A375 (cell line): ENCODE measurements around a stretch of chr13.

- RAMPAGE, long total RNA: no peak
Observed at GRCh38 chr13:109727242-109727830, 59.0 kb downstream of the IRS2 start.

GRCh38 chr13:109755147-109756107 lies 31.0 kb downstream of the IRS2 start:
- RAMPAGE, long total RNA: no peak

- RAMPAGE, long total RNA: no peak
Observed at GRCh38 chr13:109785087-109785437, 1.3 kb downstream of the IRS2 start.

GRCh38 chr13:109788535-109788918 lies 2.1 kb upstream of the IRS2 start:
- RAMPAGE, long total RNA: no peak

DNA sequence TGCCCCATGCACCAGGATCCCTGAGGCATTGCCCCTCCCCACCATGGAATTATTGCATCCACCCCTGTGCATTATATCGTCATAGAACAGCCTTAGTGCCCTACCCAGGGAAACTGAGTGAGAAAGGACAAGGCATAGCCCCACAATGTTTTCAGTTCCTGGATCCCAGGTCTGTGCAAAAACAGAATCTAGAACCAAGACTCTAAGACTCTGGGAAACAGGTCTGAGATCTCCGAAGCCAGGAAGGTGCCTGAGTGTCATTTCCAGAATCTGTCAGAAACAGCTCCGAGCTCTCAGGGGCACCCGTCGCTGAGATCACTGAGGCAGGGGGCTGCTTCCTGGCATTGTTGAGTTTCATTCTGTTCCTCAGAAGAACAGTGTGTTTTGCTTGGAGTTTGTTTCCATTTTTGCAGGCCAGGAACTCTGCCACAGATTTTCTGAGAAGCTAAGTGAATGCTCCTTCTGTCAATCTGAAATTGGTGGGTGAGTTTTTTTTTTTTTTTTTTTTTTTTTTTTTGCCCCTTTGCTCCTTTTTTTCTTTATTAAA lies 237.3 kb upstream of the IRS2 start:
- RAMPAGE, long total RNA: no peak

- RAMPAGE, long total RNA: no peak
Observed at GRCh38 chr13:110056950-110057672, 249.8 kb downstream of the COL4A1 start.

- RAMPAGE, long total RNA: no peak
Observed at GRCh38 chr13:110126196-110127095, 180.5 kb downstream of the COL4A1 start.

DNA sequence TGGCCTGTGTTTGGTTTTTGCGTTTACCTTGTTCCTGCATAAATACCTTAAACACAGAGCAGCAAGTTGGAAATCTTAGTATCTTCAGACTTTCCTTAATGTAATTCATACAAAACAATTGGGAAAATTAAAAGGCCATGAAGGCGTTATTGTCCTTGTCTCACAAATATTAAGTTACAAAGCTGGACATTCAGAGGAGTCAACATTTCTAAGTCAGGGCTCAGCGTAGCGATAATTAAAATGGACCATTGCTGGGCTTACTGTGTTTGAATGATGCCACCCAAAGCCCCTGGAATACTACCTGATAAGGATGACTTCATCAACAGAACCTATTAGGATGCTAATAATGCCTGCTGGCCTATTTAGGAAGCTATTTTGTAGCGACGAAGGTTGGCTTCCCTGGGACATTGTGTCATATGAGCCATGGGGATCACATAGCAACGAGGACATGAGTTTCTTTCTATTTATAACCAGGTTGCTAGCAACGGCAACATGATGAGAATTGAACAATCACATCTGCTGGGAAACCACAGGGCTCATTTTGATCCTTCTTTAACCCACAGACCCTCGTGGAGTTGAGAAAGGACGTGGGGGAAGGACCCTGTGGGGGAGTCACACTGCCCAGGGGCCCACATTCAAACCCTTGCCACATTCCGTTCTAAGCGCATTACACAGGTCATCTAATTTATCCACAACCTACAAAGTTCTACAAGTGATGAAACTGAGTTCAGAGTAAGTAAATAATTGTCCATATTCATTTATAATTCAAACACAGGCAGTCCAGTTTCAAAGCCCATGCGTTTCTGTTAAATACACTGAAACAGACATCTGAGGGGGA lies 172.2 kb downstream of the COL4A1 start:
- RAMPAGE, long total RNA: no peak

DNA sequence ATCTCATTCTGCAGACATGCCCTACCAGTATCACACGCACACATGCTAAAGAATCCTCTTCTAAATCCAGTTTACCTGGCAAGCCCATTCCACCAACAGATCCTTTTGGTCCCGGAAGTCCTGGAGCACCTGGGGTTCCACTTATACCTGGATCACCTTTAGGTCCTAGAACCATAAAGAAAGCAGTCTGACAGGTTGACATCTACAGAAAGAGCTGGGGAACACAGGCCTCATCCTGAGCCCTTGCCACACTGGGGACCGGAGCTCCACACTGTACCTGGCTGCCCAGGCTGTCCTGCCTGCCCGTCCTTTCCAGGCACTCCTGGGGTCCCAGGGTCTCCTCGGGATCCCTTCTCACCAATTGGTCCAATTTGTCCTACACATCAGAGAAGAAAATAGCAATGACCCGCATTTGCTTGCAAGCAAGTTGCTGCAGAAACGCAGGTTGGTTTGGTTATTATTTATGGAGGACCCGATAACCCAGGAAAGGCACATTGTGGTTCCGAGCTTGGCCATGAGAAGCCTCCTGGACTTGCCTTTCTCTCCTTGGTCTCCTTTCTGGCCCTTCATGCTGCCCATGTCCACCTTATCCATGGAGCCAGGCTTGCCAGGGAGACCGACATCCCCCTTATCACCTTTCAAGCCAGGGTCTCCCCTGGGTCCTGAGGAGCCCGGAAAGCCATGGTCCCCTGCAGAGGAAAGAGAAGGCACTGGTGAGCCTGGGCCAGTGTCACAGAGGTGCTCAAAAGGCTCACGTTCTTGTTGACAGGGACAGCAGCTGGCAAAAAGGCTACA lies 130.4 kb downstream of the COL4A1 start:
- RAMPAGE, long total RNA: no peak

GRCh38 chr13:110178713-110179527 lies 128.0 kb downstream of the COL4A1 start:
- RAMPAGE, long total RNA: no peak

- RAMPAGE, long total RNA: no peak
Observed at GRCh38 chr13:110259285-110259716, 47.7 kb downstream of the COL4A1 start.

DNA sequence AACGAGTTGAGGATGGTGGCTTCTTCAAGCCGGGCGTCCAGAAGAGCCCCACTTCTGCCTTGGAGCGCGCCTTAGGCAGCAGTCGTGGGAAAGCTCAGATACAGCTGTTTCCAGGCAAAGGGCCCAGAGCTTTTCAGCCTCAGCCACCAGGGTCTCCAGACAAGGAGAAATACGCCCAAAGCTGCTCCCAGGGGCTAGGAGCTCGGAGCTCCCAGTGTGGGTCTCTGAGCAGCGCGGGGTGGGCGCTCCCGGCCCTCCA lies 715 bp downstream of the COL4A1 start:
- RAMPAGE, long total RNA: no peak

- RAMPAGE, long total RNA: no peak
Observed at GRCh38 chr13:110331055-110331818, 24.2 kb downstream of the COL4A2 start.

GRCh38 chr13:110359934-110360492 lies 52.9 kb downstream of the COL4A2 start:
- RAMPAGE, long total RNA: no peak

DNA sequence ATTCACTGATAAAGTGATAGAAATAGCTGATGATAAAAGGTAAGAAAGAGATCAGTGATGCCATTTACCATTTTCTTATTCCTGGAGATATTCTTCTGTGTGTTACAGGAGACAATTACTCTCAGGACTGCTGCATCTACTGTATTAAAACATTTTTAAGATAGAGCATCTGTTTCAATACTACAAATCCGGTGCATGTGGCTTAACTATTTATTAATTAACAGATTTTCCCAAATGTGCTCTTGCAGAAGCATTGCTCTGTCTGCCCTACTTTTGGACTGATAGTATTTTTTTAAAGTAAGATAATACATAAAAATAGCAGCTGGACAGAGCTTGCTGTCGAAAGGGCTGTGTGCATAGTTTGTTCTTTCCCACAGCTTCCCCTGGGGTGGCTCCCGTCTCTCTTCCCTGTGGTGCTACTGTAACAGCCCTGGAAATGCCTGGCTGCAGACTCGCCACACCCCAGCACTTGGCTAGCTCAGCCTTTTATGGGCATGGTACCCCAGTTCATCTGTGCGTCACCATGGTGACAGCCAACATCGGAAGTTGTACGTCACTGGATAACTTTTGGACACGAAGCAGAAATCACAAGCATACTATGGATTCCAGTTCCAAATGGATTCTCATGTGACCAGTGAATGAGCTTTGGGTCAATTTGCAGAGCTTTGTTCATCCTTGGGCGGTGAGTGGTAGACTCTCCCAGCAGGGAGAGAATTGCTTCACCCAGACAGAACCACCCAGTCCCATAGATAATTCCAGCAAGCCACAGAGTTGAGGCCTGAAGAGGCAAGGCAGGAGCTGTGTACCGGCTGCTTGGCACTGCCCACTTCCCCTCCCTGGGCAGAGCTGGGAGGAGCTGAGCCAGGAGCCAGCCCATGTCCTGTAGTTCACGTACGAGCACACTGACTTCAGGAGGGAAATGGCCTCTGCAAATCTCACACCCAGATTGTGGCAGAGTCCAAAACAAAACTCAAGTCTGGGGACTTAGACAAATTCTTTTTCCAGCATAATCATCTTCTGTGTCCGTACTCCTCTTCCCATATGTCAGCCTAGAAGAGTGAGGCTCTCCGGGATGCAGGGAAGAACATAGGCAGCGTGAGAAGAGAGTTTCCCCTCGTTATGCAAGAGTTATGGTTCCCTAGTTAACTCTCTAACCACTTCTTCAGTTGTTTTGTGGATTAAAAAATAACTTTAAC lies 54.3 kb downstream of the COL4A2 start:
- RAMPAGE, long total RNA: no peak

- RAMPAGE, long total RNA: no peak
Observed at GRCh38 chr13:110407078-110408263, 100.4 kb downstream of the COL4A2 start.

DNA sequence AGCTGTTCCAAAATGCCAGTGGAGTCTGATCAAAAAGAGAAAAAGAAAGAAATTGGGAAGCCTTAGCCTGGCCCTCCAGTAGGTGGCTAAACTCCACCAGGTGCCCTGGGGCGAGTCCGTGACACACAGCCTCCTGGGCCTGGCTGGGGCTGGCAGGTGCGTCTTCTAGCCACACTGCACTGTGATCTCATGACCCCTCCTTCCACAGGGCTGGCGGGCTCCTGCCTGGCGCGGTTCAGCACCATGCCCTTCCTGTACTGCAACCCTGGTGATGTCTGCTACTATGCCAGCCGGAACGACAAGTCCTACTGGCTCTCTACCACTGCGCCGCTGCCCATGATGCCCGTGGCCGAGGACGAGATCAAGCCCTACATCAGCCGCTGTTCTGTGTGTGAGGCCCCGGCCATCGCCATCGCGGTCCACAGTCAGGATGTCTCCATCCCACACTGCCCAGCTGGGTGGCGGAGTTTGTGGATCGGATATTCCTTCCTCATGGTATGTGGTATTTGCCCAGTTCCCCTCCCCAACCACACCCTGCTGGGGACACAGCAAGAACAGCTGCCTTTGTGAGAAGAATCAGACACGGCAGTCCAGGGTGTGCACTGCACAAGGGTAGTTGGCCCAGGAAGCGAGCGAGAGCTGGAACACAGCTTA lies 53.7 kb downstream of the RAB20 start:
- RAMPAGE, long total RNA: no peak

- RAMPAGE, long total RNA: no peak
Observed at GRCh38 chr13:110525827-110526554, 35.5 kb downstream of the RAB20 start.

- RAMPAGE, long total RNA: no peak
Observed at GRCh38 chr13:110529577-110530263, 31.8 kb downstream of the RAB20 start.

GRCh38 chr13:110559064-110559945 lies 2.2 kb downstream of the RAB20 start:
- RAMPAGE, long total RNA: no peak